Measurements from ENCODE around the genes MAGEB5 and MAGEB1.

- RRBS: no CpG with 5 or more reads among the region's 9 CpGs
Measured at GRCh38 chrX:24494634-24495351, 29.7 kb downstream of the PDK3 start.

DNA sequence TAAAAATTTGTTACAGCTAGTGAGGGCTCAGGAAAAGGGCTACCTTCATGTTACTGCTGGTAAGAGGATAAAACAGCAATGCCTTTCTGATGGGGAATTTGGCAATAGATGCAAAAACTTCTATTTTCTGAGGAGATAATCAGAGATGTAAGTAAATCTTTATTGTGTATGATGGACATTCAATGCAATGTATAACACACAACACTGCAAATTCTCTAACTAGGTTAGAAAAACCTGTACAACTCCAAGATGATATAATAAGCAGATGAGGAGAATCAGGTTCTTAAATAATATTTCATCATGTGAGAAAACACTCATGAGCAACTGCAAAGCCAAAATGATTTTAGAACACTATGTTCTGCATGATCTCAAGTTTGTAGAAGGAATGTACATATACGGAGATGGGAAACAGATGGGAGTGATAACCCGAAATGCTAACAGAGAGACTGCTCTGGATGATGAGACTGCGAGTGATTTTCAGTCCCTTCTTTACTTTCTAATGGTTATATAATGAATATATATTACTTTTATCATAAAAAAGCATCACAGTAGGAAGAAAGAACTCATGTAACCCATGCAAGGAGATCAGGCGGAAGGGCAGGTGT, 81.0 kb downstream of the PCYT1B start:
- RRBS: no CpG with 5 or more reads among the region's 4 CpGs

DNA sequence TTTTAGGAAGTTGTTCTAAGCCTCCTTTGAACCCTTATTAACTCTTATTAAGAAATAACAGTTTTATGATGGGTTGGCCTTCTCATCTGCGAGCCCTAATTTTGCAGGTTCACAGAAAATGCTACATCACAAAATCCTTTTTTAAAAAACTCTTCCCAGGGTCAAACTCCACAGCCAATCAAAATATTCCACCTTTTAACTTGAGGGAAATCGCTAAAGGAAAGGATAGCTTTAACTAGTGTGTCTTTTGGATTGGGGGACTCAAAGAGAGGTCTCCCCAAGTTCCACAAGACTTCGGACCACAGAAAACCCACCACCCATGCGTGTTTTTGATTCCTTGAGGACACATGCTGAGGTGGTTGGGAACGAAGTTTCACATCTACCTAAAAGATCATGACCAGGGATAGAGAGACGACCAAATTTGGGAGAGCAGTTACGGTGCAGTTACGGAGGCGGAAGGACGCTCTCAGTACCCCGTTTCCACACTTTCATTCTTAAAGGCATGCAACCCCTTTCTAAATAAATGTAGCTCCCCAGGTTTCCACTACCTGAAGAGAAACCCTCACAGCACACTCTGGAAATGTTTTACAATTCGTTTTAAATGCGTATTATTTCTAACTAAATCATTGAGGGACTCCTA, 1.2 kb downstream of the PCYT1B start:
- RRBS: no CpG with 5 or more reads among the region's 13 CpGs

DNA sequence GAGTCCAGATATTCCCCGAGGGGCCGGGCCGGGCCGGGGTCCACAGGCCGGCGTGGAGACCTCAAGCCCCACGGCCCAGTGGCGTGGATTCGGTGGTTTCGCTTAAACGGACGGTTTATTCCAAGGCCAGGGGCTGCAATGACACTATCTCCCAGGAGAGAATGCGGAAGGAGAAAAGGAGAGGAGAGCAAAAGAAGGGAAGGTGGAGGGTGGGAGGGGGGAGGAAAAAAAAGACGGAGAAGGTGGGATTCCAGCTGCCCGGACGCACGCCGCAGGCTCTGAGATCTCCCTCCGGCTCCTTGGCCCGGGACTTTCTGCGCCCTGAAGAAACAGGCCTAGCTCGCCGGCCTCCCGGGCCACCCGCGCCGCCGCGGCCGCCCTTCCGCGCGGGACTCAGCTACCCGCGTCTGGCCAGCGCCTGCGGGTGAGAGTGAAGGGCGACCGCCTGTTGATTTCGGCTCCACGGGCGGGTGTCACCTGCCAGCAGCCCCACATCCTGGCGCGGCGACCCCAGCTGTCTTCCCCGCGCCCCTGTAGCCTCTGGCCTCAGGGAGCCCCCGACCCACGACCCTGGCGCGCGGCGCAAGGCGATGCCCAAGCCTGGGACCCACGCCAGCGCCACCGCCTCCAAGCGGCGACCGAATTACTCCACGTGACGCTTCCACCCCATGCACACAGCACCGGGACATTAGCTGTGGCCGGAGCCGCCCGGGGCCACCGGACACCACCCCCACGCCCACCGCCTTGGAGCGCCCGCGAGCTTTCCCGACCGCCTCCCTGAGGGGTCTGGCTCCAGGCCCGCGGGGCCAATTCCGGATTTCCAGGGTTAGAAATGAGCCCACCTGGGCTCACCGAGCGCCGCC, 10.4 kb downstream of the ARX start:
- RRBS: 10% methylated on average over 9 of the region's 80 CpGs

DNA sequence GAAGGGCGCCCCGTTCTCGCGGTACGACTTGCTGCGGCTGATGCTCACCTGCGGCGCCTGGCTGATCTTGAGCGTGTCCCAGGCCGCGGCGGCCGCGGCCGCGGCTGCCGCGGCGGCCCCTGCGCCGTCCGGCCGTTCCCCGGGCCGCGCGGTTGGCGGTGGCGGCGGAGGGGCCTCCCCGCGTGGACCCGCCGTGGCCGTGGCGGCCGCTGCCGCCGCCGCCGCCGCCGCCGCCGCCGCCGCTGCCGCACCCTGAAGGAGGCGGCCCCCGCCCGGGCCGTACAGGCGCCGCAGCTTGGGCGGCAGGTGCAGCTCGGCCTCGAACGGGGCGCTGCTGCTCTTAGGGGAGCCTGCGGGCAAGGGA, 2.3 kb downstream of the ARX start:
- RRBS: 1% methylated on average over 6 of the region's 60 CpGs

DNA sequence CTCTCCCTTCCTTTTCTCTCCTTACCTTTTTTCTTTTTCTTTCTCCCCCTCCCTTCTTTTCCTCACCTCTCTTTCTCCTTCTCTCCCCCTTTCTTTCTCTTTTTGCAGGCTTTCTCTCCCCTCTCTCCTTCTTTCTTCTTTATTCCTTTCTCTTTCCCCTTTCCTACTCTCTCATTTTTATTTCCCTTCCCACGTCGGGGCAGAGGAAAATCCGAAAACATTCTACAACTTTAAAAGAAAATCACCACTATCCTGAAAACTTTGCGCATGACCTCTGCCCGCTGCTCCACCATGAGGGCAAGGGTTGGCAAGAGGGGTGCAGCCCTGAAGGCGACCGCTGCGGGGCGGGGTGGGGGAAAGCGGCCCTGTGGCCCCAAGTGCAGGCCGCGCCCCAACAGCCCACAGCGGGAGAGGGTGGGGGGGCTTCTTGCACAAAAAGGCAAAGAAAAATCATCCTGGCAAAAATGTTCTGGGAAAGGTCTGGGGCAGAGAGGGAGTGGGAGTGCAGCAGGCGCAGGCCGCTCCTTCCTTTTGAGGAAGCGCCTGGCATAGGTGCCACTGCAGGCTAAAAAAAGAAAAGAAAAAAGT, 1.6 kb downstream of the ARX start:
- RRBS: no CpG with 5 or more reads among the region's 16 CpGs

DNA sequence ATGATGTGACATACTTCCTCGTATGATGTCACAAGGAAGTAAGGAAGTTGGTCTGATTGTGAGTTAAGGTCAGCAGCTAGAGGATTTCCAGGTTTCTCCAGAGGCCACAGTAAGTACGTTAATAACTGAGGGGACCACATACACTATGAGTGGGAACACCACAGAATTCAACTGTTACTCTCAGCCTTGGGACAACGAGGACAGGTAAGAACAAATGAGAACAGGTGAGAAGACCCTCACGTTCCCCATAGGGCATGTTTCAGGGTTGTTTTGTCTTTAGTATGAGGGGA, at the start of gene MAGEB5:
Gene MAGEB5 (plus strand): TSS at position 175 of the 290 bp plus-strand sequence.
- RRBS: no CpG with 5 or more reads among the region's 4 CpGs

DNA sequence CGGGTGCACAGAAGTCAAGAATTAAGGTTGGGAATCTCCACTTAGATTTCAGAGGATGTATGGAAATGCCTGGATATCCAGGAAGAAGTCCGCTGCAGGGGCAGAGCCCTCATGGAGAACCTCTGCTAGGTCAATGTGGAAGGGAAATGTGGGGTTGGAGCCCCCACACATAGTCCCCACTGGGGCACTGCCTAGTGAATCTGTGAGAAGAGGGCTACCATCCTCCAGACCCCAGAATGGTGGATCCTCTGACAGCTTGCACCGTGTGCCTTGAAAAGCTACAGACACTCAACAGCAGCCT, 167.2 kb downstream of the MAGEB5 start:
- RRBS: no CpG with 5 or more reads among the region's 3 CpGs

- RRBS: no CpG with 5 or more reads among the region's 45 CpGs
Measured at GRCh38 chrX:30246514-30247532, at the start of gene MAGEB1. Gene MAGEB1 (plus strand): TSS chrX:30247146.

DNA sequence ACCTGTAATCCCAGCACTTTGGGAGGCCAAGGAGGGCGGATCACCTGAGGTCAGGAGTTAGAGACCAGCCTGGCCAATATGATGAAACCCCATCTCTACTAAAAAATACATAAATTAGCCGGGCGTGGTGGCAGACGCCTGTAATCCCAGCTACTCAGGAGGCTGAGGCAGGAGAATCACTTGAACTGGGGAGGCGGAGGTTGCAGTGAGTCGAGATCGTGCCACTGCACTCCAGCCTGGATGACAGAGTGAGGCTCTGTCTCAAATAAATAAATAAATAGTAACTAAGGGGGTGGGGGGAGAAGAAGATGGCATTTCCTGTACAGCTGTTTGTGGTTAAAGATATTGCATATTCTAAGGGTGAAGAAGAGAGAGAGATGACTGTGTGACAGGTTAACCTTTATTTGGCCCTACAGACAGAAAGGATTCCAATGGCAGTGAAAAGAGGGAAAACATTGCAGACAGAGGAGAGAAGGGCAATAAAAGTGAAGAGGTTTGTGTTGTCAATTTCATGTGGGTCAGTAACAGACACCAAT, 9.5 kb downstream of the TASL start:
- RRBS: no CpG with 5 or more reads among the region's 7 CpGs

DNA sequence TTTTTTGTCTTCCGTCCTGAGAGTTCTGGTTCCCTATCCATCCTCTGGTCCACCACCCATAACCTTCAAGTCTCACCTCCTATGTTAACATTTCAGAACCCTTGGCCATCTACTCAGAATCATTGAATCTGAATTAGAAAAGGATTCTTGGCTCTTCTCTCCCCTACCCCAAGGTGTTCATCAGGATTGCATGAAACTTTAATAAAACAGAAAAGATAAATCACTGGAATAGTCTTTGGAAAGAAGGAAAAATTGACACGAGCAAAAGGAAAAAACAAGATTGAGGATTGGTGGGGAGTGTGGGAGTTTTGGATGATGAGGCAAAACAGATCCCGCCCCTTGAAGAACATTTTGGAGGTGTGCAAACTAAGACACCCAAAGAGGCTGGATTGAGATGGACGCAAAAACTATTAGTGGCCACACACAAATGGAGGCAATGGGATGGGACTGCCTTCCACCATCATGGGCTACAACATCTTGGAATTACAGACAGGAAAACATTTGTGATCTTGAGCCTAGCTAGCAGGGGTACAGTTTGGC, 3.3 kb downstream of the TASL start:
- RRBS: no CpG with 5 or more reads among the region's 4 CpGs

- RRBS: no CpG with 5 or more reads among the region's 5 CpGs
Measured at GRCh38 chrX:30627745-30628231, 25.4 kb upstream of the GK start.

DNA sequence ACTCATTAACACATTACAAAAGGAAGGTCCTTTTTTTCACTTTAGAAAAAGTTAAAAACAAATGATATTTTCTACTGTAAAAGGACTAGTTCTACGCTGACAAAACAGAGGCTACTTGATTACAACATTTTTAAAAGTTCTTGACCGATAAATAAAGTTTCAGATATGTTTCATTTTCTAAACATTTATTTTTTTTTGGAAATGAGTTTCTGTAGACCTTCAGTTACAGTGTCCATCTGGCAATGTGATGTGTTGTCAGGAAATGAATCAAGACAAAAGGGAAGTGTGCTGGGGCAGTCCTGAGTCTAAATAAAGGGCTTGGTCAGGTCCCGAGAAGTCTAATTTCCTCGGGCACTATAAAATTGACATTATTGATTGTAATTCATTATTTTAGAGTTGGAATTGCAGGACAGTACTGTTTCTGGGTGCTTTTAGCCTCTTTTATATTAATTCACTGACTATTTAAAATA, 57.0 kb upstream of the FTHL17 start:
- RRBS: no CpG with 5 or more reads among the region's 4 CpGs

DNA sequence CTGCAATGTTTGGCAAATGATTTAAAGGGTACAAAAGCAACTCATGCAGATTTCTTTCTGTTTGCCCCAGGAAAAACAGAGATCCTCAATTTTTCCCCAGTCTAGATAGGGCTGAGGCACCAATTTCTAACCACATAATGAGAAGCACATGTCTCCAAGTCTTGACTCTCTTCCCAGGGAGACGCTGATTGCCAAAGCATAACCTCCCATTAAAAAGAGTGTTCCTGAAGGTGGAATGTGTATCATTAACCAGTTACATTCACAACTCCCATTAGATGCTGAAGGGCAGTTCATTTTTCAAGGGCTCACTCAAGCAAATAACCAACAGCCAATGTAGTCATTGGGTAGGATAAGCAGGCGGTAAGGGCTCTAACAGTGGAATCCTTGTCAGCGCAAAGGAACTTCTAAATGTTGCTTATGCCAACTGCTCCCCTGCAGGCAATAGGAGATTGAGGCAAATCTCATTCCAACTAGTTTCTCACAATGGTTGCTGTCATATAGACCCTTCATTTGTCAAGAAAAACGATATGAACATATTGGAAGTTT, 27.5 kb downstream of the TMEM47 start:
- RRBS: no CpG with 5 or more reads among the region's 4 CpGs

DNA sequence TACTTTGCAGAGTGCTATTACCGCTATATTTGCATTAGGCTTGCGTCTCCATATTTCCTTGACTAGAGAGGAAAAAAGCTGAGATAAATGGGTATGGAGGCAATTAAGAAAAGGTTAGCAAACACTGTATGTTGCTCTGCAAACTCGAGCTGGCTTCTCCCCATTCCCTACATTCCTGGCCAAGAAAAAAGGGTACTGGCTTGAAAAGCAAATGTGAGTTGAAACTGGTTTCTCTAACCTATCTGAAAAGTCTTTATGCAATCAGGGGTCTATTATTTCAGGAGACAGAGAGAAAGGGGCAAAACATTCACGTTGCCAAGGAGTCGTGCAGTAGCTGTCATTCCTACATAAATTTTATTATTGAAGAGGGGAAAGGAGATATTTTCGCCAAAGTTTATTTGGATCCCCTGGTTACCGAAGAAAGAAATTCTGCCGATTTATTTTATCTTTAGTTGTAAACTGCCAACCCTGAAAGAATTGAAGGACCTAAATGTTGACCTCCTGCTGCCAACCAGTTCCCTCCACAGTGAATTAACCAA, 2.1 kb downstream of the TMEM47 start:
- RRBS: no CpG with 5 or more reads among the region's 8 CpGs

- RRBS: no CpG with 5 or more reads among the region's 25 CpGs
Measured at GRCh38 chrX:37078364-37078769, 70.2 kb downstream of the FAM47C start.

- RRBS: no CpG with 5 or more reads among the region's 4 CpGs
Measured at GRCh38 chrX:37781237-37782468, 1.8 kb downstream of the CYBB start.

DNA sequence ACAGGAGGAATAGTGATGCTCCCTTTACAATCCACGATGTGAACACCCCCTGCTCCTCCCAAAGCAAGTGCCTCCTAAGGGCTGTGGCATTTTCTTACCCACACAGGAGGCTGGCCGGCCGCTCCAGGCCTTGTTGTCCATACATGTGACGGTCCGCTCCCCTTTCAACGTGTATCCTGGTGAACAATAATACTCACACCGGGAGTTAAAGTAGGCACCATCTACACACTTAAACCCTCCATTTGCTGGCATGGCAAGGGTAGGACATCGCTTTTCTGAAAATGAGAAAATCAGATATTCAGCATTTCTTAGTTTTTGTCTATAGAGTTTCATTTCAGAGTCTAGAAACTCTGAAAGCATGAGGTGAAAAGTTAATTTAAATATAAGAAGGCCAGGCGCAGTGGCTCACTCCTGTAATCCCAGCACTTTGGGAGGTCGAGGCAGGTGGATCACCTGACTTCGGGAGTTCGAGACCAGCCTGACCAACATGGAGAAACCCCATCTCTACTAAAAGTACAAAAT, 48.8 kb downstream of the SRPX start:
- RRBS: no CpG with 5 or more reads among the region's 12 CpGs

DNA sequence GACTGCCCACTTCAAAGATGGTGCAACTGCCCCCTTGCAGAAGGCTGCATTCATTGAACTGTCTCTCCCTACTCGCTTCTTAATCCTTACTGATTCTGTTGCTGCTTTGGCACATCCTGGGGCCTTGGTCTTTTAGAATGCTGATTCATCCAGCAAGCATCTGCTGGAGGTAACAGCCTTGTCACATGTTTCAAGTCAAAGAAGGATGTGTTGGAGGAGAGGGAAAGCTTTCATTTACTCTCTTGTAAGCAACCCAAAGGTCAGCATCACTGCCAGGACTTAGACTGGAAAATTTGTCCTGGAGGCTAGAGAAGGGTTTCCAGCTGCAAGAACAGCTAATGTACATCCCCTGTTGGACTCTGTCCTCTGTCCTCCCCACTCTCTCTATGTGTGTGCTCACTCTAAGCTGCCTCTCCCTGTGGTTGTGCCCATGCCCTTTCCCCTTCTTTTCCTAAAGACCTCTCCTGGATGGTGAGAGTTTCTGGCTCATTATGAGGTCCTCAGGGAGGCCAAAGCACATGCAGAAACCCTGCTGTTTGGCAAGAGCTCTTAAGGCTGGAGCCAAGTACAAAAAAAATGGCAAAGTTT, 13.2 kb upstream of the SRPX start:
- RRBS: no CpG with 5 or more reads among the region's 1 CpG

DNA sequence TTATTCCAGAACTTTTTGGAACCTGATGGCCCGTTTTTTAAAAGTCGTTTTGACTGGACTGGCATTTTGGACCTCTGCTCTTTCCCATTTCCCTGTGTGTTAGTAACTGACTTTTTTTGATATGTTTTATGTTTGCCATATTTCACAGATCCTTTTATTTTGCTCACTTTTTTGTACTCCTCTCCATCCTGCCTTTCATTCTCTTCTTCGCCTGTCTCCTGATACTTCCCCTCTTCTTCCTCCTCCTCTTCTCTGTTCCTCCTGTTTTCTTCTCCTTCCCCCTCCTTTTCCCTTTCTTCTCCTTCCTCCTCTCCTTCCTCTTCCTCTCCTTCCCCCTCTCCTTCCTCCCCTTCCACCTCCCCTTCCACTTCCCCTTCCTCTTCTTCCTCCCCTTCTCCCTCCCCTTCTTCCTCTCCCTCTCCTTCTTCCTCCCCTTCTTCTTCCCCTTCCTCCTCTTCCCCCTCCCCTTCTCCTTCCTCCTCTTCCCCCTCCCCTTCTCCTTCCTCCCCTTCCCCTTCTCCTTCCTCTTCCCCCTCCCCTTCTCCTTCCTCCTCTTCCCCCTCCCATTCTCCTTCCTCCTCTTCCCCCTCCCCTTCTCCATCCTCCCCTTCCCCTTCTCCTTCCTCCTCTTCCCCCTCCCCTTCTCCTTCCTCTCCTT, 41.6 kb downstream of the RPGR start:
- RRBS: no CpG with 5 or more reads among the region's 3 CpGs